ENCODE data around the gene GPAM.

GRCh38 chr10:110529499-110530799 lies 32.2 kb downstream of the DUSP5 start:
- PRO-cap: unidirectional peak, plus-strand start at chr10:110530279

- PRO-cap: no peak
Measured at GRCh38 chr10:110808561-110808982, 63.2 kb upstream of the PDCD4 start.

GRCh38 chr10:110867520-110867903 lies 4.2 kb upstream of the PDCD4 start:
- PRO-cap: no peak

DNA sequence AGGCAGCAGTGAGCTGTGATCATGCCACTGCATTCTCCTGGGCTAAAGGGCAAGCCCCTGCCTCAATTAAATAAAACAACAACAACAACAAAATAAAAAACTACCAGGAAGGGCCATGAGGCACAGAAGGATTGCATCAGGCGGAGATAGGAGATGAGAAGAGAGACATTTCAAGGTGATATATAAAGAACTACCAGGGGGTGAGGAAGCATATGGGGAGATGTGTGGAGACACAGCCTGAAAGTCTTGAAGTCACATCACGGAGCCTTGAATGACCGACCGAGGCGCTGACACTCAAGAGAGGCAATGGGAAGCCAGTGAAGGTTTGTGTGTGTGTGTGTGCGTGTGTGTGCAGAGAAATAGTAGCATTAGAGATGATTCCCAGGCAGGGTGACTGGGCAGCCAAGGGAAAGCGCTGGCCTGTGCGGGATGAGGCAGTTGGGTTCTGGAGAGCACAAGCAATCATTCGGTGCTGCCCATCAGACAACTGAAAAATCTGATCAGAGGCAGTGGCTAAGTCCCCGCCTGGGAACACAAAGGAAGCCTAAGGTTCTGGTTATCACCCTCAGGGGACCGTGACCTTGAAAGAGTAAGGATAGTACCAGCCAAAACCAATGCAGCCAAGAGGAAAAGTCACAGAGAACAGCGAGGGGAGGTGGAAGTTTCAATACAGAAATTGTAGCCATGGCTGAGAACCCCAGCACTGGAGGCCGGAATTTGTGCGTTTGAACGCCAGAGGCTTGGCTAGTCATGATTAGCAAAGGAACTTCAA lies 987 bp upstream of the PDCD4 start:
- PRO-cap: no peak

DNA sequence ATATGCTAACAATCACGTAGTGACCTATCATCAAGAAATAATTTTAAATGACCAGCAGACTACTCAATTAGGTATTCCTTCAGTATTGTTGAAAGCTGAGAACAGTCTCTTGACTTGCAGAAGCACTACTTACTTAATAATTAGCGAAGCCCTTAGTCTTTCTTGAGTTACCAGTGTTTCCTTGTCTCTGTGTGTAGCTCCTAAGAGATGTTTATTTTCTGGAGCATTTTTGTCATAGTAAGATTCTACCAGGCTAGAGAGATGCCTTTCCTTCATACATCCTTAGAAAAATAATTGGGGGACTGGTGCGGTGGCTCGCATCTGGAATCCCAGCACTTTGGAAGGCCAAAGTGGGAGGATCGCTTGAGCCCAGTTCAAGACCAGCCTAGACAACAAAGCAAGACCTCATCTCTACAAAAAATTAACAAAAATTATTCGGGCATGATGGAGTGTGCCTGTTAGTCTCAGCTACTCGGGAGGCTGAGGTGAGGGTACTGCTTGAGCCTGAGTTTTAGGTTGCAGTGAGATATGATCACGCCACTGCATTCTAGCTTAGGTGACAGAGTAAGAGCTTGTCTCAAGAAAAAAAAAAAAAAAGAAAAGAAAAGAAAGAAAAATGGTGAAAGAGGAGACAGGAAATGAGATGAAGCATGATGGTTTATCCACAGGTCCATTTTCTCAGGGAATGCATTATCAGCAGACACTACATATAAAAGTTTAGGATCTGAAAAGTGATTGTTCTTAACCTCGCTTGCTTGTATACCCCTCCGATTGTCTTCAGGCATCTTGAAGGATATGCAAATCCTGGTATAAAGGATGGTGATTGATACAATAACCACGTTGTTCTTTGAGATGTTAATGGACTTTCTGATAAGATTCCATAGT lies 11.8 kb downstream of the BBIP1 start:
- PRO-cap: no peak

GRCh38 chr10:111975525-111975832 lies 208.1 kb downstream of the GPAM start:
- PRO-cap: unidirectional peak, plus-strand start at chr10:111975639

GRCh38 chr10:112183456-112184309 lies at the start of gene GPAM:
TSS of gene GPAM (minus strand) at chr10:112183765.
- PRO-cap: bidirectional peak, plus-strand start at chr10:112183818, minus-strand start at chr10:112183748

DNA sequence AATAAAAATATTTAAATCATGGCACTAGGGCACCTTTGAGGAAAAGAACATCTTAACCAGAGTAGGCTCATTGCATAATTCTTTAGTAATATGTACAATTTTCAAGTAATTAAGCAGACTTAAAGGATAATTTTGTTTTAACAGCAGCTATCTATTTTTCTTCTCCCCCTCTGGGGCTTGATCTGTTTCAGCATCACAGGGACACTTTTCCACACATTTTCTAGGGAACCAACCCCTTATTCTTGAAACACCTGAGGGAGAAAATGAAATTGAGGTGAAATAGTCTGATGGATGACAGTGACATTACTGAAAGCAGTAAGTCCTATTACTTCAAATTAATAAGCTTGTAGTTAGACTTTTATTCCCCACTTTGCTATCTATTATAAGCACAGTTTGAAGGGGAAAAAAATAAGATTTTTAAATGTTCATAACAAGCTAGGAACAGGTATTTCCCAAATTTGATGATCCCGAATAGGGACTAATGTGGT lies 16.0 kb downstream of the ZDHHC6 start:
- PRO-cap: no peak

GRCh38 chr10:112445156-112445641 lies 1.5 kb downstream of the ZDHHC6 start:
- PRO-cap: no peak

- PRO-cap: no peak
Measured at GRCh38 chr10:112835797-112836500, 114.1 kb upstream of the TCF7L2 start.

DNA sequence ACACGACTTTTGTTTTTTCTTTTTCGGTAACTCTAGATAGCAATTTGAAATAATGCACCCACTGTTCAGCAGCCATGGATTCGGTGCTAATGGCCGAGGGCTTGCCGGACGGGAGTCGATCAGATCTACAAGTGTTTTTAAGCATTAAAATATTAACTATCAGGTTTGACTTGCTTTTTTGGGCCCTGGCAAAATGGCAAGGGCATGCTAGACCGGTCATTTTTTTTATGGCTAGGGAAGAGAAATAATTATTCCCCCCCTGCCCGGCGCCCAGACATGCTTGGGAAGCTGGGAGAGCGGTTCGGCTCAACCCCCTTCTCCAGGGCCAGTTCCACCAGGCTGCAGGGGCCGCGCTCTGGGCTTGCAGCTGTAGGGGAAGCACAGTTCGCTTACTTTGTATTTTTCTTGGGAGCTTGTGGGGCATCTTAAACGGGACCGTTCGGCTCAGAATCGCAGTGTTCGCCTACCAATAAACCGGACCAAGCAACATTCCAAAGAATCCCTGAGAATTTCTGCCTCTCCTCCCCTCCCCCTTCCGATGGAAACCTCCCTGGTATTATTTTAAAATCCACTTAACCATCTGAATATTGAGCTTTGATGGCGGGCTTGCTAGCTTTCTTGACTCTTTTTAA lies 3.1 kb downstream of the TCF7L2 start:
- PRO-cap: unidirectional peak, plus-strand start at position 273 of the sequence

DNA sequence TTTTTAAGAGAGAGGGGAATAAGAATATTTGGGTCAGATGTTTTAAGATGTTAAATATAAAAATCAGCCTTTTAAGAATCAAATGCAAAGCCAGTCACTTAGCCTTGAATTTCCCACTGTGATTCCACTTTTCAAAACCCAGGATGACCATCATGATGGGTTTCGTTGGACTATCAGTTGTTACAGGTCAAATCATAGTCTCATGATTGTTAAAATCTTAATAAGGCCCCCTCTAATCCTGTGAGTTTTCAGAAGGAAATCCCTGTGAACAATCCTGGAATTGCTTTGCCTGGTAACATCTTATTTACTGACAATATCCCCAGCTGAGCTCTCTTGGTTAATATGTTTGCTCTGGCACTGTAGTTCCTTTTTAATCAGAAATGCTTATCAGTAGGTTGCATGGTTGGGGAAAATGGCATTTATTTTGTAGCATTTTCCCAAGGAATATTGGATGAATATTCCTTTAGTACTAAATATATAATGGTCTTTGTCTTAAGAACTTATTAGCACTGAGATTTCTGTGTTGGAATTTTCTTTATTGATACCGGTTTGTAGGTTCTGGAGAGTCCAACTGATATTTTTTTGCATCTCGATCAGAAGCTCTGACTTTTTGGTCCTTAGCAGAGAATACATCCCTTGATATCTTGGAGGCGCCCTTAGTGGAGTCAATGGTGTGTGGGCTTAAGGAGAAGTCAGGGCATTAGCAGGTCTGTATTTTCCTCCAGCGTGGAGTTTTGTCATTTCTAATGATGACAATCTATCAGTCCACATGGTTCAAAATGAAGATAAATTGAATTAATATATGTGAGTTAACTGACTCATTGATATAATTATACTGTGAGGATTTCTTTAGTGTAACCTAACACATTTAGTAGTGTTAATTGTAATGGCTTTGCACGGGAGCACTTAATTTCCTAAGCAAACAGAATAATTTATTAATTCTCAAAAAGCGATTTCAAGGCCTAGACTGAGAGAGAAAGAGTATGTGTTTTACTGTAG lies 164.1 kb downstream of the TCF7L2 start:
- PRO-cap: no peak

GRCh38 chr10:113273335-113274449 lies 279.2 kb upstream of the HABP2 start:
- PRO-cap: no peak

DNA sequence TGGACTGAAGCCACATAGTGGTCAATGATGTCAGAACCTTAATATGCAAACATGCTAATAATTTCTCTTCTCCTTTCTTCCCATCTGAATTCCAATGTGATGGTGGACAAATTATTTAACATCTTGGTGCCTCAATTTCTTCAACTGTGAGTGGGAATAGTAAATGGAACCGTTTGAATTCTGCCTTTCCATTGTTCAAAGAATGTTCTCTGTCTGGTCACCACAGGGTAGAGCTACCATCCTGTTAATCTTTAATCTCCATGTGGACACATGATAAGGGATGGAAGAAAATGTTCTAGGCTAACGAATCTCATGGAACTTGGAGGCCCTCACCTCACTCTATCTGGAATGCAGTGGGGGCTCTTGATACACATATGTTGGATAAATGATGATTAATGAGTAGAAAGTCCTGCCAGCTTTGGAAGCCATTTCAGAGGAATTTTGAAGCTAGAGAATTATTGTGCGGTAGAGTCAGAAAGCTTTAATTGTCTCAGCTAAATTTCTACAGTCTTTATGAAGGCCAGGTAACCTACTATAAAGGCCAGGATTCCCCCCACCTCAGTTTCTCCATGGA lies 118.5 kb upstream of the HABP2 start:
- PRO-cap: no peak

GRCh38 chr10:113560919-113561867 lies 8.3 kb downstream of the HABP2 start:
- PRO-cap: no peak

- PRO-cap: no peak
Measured at GRCh38 chr10:113583810-113584589, 31.1 kb downstream of the HABP2 start.

- PRO-cap: no peak
Measured at GRCh38 chr10:113585866-113586223, 33.0 kb downstream of the HABP2 start.

DNA sequence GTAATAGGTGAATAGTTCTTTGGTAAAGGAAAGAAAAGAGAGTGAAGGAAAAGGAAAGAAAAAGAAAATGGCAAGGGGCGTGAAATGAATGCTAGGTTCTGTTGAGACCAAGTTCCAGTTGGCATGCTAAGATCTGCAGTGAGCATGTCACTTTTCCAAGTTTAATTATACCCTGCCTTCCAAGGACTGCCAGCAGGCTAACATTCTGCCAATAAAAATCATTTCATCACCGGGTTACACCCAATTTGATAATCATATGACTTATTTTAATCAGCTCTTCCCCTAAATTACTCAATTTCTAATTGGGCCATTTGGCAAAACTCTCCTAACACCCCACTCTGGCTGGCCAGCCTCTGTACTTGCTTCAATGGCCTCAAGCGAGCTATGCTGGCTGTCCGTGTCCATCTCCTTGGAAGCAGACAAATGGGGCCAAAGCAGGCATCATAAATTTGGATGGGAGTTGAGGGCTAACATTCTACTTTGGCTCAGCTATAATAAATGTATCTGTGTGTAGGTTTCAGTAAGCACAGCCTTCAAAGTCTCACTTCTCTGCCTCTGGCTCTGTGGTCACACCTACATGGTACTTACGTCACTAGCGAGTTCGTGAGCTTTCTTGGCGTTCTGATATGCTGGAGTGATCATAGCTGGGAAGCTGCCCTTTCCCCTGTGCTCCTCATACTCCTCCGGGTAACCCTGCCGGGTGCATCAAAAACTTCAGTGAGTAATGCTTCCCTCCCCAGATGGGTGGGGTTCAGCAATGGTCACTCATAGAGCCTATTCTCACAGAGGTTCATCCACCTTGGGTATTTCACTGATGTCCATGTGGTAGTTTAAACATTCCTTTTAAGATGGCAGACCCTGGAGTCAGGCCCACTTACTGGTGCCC lies 17.3 kb downstream of the NRAP start:
- PRO-cap: no peak

DNA sequence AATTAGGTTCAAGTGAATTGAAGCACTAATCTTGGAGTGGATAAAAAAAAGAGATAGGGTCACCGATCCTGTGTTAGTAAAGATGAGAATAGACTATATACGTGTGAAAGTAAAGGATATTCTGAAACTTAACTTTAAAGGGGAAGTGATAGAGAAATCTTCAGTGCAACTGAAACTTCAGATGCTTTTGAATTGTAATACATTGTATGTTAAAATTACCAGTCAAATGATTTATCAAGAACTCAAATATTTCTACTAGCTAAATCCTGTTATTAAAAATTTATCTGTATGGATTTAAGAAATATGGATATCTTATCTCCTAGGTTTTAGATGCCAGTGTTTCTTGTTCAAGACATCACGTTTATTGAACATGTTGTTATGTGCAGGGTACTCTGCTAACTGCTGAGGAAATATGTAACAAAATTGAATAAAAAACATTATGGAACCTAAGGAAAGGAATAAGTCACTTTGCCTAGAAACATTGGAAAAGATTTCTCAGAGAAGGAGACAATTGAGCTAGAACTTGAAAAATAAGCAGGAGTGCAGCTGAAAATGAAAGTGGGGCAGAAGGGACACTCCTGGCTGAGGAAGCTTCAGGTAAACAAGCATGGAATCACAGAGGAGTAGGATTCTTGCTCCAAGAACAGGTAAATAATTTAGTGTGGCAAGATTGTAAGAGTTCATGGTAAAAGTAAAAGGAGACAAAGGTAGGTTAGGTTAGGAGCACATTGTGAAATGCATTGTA lies 5.1 kb downstream of the NHLRC2 start:
- PRO-cap: no peak

DNA sequence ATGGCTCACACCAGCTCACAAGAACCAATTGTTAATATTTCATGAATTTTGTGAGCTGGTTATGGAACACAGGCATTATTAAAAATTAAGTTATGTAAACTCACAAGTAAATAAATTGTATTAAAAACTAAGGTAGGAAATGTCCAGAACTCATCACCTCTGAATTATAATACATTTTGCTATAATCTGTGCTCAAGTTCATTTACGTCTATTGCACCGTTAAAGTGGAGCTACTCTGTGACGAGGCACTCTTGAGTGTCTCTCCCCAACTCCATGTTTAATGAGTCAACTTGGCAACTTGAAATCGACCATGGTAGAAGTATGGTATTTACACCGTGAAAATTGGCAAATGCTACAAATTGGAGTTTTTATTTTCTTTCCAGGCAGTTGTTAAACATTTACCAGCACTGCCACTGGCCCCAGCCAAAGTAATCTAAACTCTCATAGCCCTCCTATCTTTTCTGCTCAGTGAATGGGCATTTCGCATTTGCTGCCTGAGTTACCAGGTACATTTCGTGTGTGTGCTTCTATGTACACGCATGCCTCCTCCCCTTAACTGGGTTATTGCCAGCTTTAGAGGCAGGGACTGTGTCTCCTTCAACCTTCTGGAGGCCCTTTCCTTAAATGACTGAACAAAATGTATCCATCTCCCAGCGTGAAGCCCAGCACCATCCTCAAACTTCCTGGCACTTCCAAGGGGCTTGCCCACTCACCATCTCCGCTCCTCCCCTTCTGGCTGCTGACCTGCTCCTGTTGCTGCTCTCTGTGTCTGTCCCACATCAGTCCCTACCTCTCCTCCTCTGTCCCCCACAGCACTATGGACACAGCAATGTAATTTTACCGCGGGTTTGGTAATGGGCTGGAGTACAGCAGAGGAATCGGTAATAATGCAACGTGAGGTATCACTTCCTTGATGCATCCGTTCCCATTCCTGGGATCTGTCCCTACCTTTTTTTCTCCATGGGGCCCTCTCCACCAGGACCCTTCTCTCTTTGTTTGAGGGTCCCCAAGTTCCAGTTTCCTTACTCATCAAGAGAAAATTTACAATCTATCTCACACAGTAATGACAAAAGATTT lies 83.4 kb downstream of the NHLRC2 start:
- PRO-cap: no peak

Data from paraaortic lymph node (tissue), 1 donor.